ENCODE measurements around the gene TDRD7.

DNA sequence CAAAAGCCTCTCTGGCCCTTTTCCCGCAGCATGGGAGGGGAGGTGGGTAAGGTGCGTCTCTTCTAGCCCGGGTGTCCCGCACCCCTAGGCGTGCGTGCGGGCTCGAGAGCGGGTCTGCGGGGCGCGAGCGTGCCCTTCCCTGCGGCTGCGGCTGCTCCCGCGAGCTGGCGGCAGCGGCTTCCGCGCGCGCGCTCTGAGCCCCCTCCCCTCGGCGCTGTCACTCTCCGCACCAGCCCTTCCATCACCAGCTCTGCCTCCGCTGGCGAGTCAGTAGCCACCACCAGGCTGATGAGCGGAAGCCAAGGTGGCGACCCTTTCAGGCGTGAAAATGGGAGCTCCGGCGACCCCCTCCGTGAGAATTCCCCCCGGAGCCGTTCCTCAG lies 6.7 kb upstream of the PTCH1 start:
- RRBS, result no CpG with 5 or more reads among the region's 37 CpGs

DNA sequence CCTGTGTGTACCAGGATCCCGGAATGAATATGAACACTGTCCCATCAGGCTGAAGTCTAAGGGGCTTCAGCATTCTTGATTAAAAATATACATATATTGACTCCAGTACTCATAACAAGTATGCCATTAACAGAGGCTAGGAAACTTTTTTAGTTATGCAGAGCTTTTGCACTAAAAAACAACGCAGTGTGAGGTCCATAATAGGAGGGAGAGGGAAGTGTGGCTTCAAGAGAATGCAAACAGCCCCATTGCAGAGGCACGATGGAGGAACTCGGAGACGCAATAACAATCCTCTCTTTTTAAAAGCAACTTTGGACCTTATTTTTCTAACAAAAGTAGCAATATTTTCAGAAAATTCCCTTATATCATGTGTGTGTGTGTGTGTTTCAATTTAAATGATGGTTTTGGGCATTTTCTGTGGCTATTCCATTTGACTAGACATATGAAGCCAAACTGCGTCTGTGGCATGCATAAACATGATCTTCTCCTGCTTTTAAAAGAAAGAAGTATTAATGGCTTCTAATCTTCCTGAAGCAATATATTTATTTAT lies 157.8 kb upstream of the PTCH1 start:
- RRBS, result no CpG with 5 or more reads among the region's 6 CpGs

DNA sequence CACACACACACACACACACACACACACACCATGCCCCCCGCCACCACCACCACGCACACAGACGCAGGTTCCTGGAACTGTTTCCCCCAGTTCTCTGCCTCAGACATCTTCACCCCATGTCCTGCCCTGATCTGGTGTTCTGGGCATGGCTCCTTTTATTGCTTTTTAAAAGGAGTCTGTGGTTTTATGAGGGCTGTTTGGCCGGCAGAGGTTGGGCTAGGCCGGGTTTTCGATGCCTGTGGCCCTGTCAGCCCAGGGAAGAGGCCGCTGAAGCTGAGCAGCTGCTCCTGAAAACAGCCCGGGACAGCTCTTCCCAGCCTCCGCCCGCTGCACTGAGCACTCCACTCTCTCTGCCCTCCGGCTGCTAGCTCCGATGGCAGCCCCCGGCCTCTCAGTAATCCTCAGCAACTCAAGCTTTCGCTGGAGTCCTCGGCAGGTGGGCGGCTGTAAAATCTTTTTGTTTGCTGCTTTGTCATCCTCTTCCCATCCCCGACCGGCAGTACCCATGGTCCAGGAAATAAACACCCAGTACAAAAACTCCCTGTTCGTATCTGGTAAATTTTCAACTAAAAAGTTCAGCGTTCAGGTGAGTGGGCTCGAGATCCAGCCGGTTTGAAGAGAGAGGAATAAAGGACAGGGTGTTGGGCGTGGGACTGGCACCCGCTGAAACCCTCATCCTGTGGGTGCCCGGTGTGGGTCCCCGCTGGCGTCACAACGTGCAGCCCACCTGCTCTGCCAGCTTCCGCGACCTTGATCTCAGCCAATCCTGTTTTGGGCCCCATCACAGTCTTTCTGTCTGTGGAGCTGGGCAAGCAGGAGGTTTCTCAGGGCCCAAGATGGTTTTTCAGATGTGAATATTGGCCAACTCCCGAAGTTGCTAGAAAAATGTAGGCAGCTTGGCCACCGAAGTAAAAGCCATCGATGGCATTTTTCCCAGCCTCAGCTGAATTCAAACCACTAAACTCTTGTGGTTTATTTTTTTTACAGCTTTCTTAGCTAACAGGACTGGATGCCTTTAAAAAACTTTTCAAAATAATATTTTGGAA lies 102.9 kb upstream of the ERCC6L2 start:
- RRBS, result 85% methylated on average over 10 of the region's 33 CpGs

- RRBS, result no CpG with 5 or more reads among the region's 4 CpGs
These were observed 1.0 kb upstream of the ERCC6L2 start for GRCh38 chr9:95874484-95874845.

DNA sequence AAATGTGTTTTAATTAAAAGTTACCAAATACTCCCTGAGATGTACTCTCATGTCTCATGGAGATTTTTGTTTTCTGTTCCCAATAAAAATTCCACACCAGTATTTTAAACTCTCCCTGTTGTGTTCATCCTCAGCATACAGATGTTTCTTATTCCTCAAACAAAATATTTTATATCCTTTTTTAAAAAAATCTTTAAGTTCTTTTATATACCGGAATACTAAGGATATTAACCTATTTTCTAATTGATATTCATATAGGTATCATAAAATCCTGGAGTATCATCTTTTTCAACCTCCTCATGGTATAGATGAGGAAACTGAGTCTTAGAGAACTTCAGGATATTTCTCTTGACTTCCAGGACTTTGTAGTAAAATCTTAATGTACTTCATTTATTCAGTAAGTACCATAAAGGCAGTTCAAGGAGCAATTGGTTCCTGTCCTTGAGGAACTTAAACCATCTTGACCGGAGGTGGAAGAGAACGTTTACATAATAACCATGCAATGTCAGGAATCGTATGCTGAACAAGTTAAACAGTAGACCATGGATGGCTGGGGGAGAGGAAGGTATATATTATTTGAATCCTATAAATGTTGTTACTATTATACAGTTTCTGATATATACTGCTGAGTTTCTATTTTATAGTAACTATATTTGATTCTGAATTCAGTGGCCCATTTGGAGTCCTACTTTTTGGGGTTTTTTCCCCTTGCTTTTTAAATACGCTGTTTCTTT lies 91.7 kb downstream of the ERCC6L2 start:
- RRBS, result no CpG with 5 or more reads among the region's 5 CpGs

GRCh38 chr9:96015974-96016712 lies 140.7 kb downstream of the ERCC6L2 start:
- RRBS, result no CpG with 5 or more reads among the region's 3 CpGs

DNA sequence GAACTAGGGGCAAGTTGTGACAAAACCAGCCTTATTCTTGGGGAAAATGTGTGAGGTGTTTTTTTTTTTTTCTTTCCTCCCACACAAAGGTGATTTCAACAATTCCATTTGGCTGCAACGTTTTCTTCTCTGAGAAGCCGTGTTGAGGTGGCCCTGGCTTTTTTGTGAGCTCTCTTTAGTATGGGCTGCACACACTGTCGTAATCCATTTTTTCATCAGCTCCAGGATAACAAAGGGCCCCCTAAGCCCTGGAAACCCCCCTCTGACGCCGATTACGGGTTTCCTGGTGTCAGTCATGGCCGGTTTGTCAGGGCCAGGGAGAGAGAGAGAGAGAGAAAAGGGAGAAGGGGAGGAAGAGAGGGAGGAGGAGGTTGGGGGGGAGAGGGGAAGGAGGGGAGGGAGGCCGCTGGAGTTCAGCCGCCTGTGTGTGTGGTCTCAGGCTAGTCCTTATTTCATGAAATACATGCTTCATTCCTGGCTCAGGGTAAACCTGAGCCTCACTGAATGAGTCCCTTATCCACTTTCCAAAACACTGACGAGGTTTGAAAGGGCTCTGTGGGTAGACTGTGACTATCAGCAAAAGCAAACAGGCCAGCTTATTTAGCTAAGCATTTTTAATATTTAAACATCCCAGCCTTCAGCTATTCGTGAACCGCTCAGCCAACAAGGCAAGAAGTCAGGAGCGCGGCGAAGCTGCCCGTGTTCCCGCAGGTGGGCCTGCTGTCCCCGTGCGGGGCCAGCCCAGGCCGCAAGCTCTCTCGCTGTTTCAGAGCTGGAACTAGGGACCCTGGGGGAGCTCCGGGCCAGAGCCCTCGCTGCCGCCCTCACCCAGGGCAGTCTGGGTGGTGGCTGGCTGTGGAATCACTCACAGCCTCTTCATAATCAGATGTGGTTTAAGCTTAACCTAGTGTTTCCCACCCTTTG lies 172.8 kb downstream of the ERCC6L2 start:
- RRBS, result no CpG with 5 or more reads among the region's 24 CpGs

- RRBS, result no CpG with 5 or more reads among the region's 11 CpGs
These were observed 212.2 kb downstream of the ERCC6L2 start for GRCh38 chr9:96087470-96088229.

DNA sequence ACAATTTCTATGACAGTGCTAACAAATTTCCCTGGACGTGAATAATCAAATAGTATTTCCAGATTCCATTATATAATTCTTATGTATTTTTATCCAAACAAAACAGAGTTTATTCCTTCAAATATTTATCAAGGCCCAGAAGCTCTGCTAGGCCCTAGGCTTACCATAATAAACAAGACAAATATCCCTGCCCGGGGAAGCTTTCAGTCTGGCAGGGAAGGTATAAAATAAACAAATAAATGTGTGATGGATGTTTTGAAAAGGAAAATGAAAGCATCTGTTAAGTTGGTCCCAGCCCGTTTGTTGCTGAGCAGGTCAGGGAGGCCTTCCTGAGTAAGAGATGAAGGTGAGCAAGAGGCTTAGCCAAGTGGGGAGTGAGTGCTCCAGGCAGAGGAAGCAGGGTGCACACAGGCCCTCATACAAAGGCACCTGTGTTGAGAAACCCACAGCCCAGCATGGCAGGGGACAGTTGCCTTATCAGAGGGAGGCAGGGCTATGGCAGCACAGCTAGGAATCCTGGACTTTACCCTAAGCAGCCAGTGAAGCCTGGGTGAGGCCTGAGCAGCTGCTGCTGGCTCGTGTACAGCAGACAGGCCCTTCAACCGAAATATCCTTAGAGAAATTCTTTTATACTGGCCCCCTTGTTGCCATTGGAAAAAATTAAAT lies 7.7 kb upstream of the SLC35D2 start:
- RRBS, result no CpG with 5 or more reads among the region's 5 CpGs

GRCh38 chr9:96392976-96393298 lies 9.4 kb upstream of the SLC35D2 start:
- RRBS, result no CpG with 5 or more reads among the region's 10 CpGs

DNA sequence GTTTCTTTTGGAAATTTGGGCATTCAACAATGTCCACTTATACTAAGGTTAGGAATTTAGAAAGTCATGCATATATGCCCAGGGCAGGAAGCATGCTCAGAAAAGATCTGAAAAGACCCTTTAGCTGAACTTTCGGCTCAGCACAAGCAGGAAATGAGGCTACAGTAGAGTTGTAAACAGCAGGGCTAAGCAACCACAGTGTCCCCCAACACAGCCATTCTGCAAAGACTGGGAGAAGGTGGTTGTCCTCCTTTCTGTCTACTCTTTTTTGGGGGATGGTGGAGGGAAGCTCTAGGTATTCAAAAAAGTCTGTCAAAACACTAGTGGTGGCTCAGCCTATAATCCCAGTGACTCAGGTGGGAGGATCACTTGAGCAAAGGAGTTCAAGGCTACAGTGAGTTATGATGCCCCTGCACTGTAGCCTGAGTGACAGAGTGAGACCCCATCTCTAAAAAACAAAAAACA lies 15.6 kb upstream of the SLC35D2 start:
- RRBS, result no CpG with 5 or more reads among the region's 1 CpG

DNA sequence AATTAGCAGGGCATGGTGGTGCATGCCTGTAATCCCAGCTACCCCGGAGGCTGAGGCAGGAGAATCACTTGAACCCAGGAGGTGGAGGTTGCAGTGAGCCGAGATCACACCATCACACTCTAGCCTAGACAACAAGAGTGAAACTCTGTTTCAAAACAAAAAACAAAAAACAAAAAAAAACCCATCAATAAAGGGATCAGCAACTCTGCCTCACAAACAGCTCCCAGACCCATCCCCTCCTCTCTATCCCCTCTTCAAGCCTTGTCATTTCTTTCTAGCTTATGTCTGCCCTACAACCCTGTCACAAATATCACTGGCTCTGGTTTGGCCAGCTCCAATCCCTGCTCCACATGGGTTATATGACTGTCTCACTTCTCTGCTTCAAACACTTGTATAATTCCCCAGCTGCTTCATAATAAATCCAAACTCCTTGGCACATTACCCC lies 5.7 kb downstream of the PRXL2C start:
- RRBS, result no CpG with 5 or more reads among the region's 2 CpGs

DNA sequence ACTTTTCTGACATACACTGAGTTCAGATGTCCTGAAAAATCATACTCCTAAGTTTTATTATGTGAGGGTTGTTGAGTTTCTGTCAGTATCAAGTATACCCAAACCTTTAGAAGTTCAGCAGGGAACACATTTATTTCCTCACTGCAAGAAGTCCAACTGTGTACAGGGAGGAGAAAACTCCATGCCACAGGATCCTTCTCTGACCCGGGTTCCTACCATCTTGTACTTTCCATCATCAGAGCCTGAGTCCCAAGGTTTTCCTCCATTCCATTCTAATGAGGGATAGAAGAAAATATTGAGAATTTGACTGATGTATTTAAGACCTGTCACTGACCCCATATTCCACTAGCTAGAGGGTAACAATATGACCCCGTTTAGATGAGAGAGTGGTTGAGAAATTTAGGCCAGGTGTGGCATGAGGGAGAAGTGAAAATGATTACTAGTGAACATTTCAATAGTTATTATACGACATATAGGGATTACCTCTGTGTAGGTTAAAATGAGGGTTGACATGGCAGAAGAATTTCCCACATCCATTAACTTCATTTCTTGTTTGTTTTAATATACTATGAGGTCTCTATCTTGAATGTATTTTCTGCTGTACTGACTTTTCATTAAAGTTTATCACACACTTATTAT lies 37.3 kb downstream of the ZNF782 start:
- RRBS, result no CpG with 5 or more reads among the region's 3 CpGs

GRCh38 chr9:96928445-96928802 lies 219 bp upstream of the NUTM2G start:
- RRBS, result no CpG with 5 or more reads among the region's 2 CpGs

GRCh38 chr9:97232310-97232930 lies 75.0 kb upstream of the CCDC180 start:
- RRBS, result 86% methylated on average over 1 of the region's 8 CpGs

- RRBS, result no CpG with 5 or more reads among the region's 10 CpGs
These were observed 22.4 kb downstream of the CCDC180 start for GRCh38 chr9:97329892-97330279.

DNA sequence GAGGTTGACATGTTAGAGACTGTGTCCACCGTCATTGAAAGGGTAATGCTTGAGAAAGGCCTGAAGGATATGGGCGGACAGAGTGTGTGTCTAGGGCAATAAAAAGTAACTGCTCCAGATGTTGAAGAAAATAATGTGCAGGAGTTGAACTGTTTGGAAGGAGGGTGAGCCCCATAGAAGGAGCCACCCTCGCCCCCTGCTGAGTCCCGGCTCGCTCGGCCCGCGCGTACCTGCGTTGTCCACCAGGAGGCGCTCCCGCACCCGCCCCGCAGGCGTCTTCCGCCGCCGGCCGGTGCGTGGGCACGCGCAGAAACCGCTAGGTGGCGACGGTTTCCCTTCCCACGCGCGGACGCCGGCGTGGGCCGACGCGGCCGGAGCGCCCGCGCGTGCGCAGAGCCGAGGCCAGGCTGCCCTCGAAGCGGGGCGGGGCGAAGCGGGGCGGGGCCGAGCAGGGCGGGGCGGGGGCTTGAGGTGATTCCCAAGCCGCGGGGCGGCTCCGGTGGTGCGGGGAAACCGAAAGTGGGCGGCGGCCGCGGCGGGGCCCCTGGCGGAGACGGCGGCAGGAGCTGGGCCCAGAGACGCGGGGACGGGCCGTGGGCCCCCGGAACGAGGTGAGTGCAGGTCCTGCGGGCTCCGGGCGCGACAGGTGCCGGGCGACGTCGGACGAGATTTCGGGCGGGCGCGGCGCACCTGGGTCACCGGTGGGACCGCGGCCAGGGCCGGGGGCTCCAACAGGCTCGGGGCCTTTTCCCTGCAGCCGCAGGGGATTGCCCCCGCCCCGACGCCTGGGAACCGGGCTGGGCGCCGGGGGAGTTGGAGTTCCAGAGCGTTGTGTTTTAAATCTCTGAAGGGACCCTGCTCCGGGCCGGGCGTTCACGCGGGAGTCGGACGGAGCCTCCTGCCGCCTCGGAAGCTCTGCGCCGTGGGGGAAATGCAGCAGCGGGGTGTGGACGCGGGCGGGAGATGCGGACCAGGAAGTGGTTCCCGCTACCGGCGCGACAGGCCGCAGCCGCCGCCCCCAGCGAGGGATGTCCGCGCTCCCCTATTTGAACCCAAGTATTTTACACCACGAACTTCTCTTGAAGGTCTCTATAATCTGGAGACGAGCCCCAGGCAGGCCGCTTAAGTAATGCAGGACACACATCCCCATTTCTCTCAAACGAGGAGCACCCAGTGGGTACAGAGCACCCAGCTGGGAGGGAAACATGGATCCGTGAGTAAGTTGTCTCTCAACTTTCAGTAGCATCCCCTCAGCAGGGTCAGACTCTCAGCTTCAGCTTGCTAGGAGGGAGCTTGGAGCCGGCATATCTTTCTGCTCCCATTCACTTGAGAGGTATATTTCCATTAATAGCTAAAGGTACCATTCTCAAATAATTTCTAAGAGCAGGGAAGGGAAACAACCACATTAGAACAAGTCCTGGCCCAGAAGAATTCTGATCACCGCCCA lies at the start of gene TDRD7:
TSS of gene TDRD7 (plus strand) at position 469 of the 1,447 bp plus-strand sequence.
- RRBS, result under 1% methylated on average over 29 of the region's 130 CpGs

- RRBS, result no CpG with 5 or more reads among the region's 14 CpGs
These were observed 3.3 kb downstream of the TMOD1 start for GRCh38 chr9:97504461-97505486.

DNA sequence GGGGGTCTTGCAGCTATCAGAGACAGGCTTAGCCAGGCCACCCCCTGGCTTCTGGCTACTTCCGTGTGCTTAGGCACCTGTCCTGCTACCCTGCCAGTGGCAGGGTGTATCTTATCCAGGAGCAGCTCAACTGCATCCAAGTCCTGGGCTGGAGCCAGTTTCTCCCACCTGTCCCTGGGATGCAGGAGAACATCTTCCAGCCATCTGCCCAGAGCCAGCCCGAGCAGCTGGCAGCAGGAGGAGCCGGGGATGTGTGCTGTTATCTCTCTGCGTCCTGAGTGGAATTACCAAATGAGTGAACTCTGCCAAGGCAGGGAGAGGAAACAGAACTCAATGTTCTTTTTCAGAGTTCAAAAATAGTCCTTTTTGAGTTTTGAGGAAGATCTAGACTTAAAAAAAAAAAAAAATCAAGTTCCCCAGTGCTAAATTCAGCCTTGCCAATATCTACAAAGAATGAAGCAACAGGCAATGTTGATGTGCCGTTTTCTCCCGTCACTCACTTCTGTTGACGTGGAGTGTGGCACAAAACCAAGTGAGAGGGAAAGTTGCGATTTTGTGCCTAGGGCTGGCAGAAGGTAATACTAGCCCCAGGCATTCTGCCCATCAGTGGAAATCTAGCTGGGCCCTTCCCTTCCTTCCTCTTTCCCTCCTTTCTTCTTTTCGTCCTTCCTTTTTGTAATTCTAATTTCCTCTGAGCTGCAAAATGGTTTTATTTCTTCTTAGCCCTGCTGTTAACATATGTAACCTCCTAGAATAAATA lies 56.2 kb downstream of the TMOD1 start:
- RRBS, result no CpG with 5 or more reads among the region's 9 CpGs

- RRBS, result no CpG with 5 or more reads among the region's 9 CpGs
These were observed 60.4 kb downstream of the TSTD2 start for GRCh38 chr9:97572685-97573227.